ENCODE data around the genes OR4M1, OR4K15, OR4L1, OSGEP and PIP4P1.

GRCh38 chr14:19773185-19773668 lies at the start of gene OR4M1:
Gene OR4M1, plus strand, starts transcription at chr14:19773504.
- PRO-cap, 3 experiments: no peak in any of the 3 experiments
- RAMPAGE, long total RNA, 2 experiments: no peak in any of the 2 experiments
- RRBS: no CpG with 5 or more reads among the region's 1 CpG

GRCh38 chr14:19975330-19975667 lies at the start of gene OR4K15:
Gene OR4K15, plus strand, starts transcription at chr14:19975591.
- PRO-cap, 3 experiments: no peak in any of the 3 experiments
- RAMPAGE, long total RNA, 2 experiments: no peak in any of the 2 experiments
- RRBS: no CpG with 5 or more reads among the region's 3 CpGs

- PRO-cap, 3 experiments: no peak in any of the 3 experiments
- RAMPAGE, long total RNA, 2 experiments: no peak in any of the 2 experiments
- RRBS: no CpG with 5 or more reads among the region's 4 CpGs
Observed at GRCh38 chr14:20059633-20060340, at the start of gene OR4L1. Gene OR4L1, plus strand, starts transcription at chr14:20060045.

DNA sequence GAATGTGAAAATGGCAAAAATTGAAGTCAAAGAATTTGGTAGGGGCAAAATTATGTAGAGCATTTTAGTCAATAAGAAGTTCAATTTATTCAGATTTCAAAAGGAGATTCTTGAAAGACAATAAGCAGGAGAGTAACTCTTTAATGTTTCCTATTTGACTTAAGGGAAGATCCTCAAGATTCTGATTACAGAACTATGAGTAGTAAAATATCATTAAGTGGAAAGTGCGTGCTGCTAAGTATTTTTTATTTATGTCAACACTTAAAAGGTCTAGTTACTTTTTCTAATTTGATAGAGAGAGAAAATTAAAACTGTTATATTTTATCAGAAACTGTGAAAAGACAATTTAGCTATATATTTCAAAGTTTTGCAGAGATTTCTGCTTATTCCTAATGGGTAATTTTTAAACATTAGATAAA lies 6.6 kb downstream of the OR4N5 start:
- PRO-cap, 3 experiments: peak in 3 of 3 experiments; most common plus-strand start position 225 of the sequence (in 3)
- RAMPAGE, long total RNA, 2 experiments: no peak in any of the 2 experiments
- RRBS: no CpG with 5 or more reads among the region's 1 CpG

DNA sequence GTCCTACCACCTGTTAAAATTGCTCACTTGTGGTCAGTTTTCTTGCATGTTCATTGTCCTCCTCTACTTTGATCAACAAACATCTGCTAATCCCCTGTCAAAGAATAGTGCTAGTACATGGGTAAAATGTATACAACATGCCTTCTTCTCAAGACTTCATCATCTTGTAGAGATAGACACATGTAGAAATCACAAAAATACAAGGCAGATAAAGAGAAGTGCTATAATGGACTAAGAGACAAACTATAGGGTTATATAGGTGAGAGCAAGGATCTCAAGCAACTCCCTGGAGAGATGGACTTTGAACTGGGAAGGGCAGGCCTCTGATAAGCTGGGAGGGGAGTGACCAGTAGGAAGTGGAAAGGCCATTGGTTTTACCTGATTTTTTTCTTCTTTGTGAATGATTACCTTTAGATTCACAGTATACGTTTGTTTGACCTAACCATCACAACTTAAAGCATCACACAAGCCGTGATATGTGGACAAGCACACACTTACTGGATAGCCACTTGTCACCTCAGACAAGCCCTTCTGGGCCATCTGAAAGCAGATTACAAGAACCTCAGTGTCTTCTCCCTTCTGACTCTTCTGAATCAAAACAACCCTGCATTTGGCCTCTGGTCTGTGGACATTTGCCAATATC lies 5.2 kb upstream of the TEP1 start:
- PRO-cap, 3 experiments: no peak in any of the 3 experiments
- RAMPAGE, long total RNA, 2 experiments: no peak in any of the 2 experiments
- RRBS: no CpG with 5 or more reads among the region's 2 CpGs

DNA sequence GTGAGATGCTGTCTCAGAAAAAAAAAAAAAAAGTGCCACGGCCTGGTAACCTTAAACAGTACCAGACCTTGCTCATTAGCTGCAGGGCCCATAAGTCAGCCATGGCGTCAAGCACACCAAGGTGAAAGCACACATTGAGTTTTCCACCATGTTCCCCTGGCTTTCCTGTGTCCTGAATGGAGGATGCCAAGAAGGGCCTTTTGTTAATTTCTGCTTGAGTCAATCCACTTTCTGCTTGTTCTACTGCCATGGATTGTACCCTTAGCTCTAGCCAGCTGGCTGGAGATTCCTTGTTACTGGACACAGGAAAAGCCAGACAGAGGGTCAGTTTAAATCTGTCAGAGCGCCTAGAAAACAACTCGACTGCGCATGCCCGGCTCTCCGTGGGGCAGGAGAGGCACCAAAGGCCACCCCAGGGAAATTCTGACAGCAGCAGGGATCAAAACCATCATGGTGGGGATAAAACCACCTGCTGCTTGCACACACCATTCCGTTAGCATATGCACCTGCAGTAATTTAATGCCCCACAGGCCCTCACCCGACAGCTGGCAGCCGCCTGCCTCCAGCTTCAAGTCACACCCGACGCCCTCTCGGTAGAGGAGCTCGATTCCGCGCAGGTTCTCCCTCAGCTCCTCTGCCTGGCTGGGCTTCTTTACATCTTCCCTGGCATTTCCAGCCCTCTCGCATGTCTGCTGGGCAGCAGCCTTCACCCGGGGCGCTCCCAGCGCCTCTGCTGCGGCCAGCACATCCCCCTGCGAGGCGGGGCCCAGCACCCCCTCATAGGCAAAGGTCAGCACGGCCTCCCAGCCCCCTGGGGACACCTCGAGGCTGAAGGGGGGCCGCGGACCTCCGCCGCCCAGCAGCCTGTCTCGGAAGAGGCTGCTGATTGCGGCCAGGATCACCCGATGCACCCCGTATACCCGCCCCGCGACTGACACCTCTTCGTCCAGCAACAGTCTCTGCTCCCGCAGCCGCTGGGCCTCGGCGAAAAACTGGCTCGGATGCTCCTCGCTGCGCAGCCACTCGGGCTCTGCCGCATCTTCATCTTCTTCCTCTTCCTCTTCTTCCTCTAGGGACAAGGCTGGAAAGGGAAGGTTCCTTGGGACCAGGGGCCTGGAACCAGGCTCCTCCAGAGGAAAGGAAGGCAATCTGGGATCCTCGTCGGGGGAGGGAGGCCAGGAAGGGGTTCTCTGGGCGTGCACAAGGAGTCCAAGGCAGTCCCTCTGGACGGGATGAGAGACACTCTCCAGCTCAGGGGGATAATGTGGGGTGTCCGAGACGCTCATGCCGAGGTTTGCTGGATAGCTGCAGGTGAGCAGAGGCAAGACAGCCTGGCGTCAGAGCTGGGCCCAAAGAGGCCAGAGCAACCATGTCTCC lies 952 bp downstream of the KLHL33 start:
- PRO-cap, 3 experiments: peak in 3 of 3 experiments; most common plus-strand start position 368 of the sequence (in 1); most common minus-strand start position 732 of the sequence (in 3)
- RAMPAGE, long total RNA, 2 experiments: start-site peak on the minus strand in 2 of 2 experiments, centred at positions 737 to 742 of the sequence, 15 reads per replicate
- RRBS: 7% methylated on average over 2 of the region's 54 CpGs

GRCh38 chr14:20454239-20455126 lies at the start of gene OSGEP:
Gene OSGEP, minus strand, starts transcription at chr14:20454812.
- PRO-cap, 3 experiments: peak in 3 of 3 experiments; most common plus-strand start chr14:20454456 (in 1); most common minus-strand start chr14:20454812 (in 2)
- RAMPAGE, long total RNA, 2 experiments: no peak in any of the 2 experiments
- RRBS: 1% methylated on average over 8 of the region's 46 CpGs

DNA sequence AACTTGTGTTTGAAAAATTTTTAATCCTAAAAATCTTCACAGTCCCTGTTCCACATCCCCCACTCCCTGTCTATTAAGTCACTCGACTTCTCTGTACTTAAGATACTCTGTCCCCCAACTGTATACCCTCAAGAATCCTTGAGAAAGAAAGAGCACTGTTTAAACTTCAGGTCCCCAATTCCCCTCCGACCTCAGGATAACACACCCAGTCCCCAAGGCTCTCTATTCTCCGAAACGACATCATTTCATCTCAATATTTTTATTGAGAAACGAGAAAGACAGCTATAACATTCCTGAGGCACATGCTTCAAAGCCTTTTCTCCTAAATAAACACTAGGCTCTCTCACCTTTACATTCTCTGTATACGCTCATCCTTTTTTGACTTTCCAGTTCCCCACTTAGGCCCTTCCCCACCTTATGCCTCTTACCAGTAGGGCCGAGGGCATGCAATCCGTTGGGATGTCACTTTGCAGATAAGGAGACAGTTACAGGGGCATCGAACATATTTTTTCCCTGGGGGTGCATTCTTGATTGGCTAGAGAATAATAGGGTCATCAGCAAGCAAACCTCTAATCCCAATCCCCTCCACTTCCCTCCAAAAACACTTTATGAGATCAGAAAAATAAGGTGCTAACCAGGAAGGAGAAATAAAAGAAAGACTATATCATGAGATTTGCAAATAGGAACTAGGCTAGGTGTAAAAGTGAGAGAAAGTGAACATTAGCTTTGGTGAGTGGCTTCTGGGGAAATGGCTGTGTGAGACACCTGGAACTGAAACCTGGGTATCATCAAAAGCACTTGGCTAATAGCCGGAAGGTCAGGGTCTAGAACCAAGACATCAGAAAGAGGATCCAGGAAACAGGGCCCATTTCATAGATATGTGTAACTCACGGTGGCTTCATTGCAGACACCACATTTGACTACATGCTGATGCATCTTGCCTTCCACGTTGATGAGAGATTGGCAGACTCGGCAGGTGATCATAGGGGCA lies 1.2 kb downstream of the PIP4P1 start:
- PRO-cap, 3 experiments: no peak in any of the 3 experiments
- RAMPAGE, long total RNA, 2 experiments: no peak in any of the 2 experiments
- RRBS: no CpG with 5 or more reads among the region's 13 CpGs

DNA sequence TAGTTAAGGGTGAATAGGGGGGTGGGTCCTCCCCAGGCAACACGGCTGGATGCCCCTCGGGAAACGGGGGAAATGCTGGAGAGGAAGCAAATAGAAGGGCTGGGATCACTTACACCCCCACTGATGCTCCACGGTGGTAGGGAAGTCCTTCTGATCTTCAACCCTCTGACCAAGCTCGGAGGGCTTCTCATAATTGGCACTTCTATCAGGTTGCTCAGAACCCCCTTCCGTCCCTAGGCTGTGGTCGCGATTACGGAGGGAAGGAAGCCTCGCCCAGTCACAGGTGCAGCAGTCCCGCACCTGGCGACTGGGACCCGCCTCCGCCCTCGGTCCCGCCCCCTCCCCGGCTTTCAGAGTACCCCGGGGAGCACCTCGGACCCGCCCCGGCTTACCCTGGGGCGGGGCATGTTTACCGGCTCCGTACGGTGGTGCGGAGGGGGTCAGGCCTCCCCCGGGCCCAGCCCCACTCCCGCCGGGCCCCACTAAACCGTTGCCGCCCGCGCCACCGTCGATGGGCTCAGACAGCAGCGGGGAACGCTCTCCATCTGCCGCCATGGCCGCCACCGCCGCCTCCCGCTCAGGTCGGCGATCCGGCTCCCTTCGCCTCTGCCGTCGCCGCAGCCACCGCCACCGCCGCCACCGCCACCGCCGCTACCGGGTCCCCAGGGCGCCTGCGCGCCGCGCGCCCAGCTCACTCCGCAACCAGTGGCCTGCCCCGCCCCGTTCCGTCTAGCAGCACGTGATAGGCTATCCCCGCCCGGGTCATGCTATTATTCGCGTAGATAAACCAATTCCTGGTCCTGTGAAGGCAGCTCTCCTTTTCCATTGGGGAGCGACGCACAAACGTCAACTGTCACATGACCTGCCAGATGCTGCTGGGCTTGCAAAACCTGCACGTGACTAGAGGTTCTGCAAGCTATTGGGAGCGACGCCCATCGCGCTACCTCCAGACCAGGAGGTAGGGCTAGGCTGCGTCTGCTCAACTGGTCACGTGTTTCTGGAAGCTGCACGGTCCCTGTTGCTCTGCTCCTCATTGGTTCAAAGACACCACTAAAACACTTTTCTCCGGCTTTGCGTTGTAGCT lies at the start of gene PIP4P1:
PIP4P1 (minus strand) TSS at position 664 of the 1,084 bp plus-strand sequence.
- PRO-cap, 3 experiments: peak in 3 of 3 experiments; most common plus-strand start position 903 of the sequence (in 2); most common minus-strand start position 653 of the sequence (in 3)
- RAMPAGE, long total RNA, 2 experiments: no peak in any of the 2 experiments
- RRBS: 1% methylated on average over 32 of the region's 84 CpGs

DNA sequence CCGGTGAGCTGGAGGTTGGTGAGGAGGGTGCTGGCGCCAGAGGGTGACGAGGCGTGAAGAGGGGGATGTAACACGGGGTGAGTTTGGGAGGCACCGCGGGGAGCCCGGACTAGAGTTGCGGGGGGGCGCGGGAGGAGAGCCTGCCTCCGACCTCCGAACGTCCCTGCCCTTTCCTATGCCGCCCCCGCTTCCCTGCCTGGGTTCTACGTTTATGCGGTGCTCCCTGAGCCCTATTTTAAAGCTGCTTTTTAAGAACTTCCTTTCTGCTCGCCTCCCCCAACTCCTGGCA lies 18.6 kb downstream of the OR6S1 start:
- PRO-cap, 3 experiments: no peak in any of the 3 experiments
- RAMPAGE, long total RNA, 2 experiments: no peak in any of the 2 experiments
- RRBS: 4% methylated on average over 6 of the region's 19 CpGs

DNA sequence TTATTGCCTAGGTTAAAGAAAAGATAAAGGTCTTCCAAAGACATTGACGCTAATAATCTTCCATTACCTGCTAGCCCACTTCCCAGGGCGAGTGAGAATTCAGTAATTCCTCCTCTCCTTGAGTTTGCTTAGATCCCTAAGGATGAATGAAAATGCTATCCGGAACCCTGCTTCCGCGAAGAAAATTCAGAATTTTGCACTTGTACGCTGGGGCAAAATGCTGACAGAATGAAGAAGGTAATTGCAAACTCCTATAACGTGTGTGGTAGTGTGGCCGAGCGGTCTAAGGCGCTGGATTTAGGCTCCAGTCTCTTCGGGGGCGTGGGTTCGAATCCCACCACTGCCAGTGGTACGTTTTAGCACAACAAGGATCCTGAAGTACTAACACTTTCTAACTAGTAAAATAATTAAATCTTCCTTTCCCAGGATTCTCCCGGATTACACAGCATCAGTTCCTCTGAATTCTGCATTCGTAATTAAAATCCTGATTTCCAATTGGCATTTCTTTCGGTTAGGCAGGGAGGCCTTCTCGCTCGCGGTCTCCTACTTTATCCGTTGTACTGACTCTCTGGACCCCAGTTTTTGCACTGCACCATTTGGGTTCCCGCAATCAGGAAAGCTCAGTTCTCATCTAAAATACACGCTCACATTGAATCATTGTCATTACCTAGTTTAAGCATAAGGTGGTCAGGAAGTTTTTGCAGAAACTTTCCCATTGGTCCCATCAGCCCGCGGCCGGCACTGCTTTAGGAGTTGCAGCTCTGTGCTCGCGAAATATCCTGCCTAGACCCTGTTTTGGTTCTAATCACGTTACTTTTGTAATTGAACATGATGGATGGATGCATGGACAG lies 16.2 kb downstream of the OR6S1 start:
- PRO-cap, 3 experiments: no peak in any of the 3 experiments
- RAMPAGE, long total RNA, 2 experiments: no peak in any of the 2 experiments
- RRBS: no CpG with 5 or more reads among the region's 29 CpGs

DNA sequence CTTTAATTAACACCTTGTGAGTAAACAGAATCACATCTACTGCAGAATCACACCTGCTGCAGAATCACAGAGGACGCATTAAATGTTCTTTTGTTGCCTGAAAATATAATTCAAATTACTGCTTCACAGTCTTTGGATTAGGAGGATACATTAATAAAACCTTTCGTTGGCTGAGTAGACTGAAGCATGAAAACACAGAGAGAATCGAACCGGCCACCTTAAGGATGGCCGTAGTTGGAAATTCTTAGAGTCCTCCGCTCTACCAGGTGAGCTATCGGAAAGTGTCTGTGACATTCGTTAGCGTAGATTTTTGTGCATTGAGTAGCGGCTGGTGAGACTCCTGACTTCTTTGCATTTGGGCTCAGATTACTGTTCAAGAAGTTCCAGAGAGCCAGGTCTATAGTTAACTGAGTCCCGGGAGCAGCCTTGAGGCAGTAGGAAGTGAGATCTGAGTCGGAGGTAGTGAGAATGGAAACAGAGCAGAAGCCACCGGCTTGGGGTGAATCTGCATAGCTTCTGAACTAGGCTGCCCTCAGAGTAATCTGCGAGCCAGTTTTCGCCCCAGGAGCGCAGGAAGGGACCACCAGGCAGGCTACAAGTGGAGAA lies 11.2 kb downstream of the OR6S1 start:
- PRO-cap, 3 experiments: no peak in any of the 3 experiments
- RAMPAGE, long total RNA, 2 experiments: no peak in any of the 2 experiments
- RRBS: 4% methylated on average over 2 of the region's 16 CpGs

DNA sequence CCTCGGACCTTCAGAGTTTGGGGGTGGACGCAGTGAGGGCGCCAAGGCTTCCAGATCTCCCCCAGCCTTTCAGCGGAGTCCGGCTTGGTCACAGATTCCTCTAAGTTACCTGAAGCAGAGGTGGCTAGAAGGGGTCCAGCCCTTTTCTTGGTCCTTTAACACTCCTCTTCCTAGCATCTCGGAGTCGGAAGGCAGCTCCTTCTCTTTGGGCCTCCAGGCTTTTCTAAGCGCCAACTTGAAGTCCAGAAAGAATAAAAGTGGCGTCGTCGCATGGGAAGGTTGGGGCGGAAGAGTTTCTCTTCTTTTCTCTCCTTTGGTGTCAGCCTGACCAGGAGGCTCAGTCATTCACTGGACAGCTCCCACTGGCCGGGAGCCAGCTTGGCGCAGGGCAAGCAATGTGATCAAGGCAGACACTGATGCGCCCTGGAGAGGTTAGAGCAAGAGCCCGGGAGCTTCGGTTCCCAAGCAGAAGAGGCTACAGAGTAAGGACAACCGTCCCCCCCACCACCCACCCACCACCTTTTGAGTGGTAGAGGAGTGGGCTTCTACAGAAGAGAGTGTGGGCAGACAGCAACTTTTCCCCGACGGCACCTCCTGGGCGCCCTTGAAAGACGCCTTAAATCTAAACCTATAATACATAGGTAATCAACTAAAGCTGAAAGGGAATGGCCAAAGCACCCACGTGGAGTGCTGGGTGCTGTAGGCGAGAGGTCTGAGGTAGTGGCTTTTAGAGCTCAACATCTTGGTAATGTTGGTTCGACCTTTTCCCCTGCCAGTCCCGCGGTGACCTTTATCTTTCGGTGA lies 9.4 kb downstream of the OR6S1 start:
- PRO-cap, 3 experiments: peak in 3 of 3 experiments; most common plus-strand start position 428 of the sequence (in 2); most common minus-strand start position 281 of the sequence (in 2)
- RAMPAGE, long total RNA, 2 experiments: start-site peak on the minus strand in 1 of 2 experiments, centred at position 305 of the sequence, 15 reads per replicate
- RRBS: 3% methylated on average over 4 of the region's 28 CpGs

GRCh38 chr14:20730959-20731304 lies 14.8 kb upstream of the EDDM3A start:
- PRO-cap, 3 experiments: peak in 2 of 3 experiments; most common minus-strand start chr14:20731010 (in 2)
- RAMPAGE, long total RNA, 2 experiments: no peak in any of the 2 experiments
- RRBS: no CpG with 5 or more reads among the region's 4 CpGs

- PRO-cap, 3 experiments: peak in 3 of 3 experiments; most common plus-strand start chr14:20782499 (in 2); most common minus-strand start chr14:20782385 (in 1)
- RAMPAGE, long total RNA, 2 experiments: no peak in any of the 2 experiments
- RRBS: no CpG with 5 or more reads among the region's 12 CpGs
Observed at GRCh38 chr14:20781602-20782808, 937 bp downstream of the RNASE6 start.

DNA sequence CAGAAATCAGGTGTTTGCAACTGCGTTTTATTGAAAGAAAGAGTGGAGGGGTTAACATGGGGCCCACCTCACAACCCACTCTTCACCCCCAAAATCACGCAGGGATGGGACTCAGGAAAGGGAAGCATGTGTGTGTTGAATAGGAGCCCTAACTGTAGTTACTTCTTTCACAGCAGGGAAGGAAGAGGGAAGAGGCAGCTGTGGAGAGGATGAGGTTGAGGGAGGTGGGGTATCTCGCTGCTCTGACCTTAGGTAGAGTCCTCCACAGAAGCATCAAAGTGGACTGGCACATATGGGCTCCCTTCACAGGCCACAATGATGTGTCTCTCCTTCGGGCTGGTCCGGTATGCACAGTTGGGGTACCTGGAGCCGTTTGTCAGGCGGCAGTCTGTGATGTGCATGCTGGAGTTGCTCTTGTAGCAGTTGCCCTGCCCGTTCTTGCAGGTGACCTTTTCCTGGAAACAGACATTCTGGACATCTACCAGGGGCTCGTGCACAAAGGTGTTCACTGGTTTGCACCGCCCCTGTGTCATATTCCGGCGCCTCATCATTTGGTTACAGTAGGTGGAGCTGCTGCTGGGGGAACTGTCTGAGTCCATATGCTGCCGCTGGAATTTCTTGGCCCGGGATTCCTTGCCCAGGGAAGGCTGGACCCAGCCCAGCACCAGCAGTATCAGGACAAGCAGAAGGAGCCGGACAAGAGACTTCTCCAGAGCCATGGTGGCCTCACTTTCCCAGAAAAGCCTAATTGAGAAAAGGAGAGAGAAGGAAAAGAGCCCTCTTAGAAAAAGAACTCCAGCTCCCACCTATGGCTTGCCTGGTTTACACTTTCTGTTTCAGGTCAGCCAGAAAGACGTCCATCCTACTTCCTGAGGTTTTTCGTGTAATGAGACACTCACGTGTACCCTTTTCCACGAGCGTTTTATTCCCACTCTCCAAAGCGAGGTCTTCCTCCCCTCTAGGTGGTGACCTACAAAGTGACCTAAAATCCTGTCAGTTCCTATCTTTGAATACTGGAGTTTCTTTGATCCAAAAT lies 976 bp downstream of the RNASE1 start:
- PRO-cap, 3 experiments: no peak in any of the 3 experiments
- RAMPAGE, long total RNA, 2 experiments: start-site peak on the plus strand in 1 of 2 experiments, centred at position 224 of the sequence, 20 reads per replicate
- RRBS: 25% methylated on average over 5 of the region's 21 CpGs

DNA sequence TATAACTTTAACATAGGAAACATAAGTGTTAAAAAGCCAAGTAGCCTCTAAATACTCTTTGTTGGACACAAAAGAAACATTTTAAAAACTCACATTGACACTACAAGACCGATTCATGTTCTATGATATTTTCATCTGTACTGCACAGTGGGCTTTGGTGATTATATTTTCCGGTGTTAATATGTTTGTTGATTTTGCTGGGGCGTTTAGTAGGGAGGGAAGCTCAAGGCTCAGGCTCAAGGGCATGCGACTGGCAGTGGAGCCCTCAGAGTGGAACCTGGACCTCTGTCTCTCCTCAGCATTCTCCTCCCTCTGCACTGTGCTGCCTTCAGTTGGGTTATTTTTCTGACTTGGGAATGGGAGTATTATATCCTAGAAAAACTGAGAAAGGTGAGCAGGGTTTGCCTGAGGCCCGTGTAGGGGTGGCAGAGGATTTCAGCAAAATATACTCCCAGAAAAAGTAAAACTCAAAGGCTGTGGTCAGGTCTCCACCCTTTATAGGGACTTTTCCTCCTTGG lies 4.6 kb downstream of the RNASE8 start:
- PRO-cap, 3 experiments: no peak in any of the 3 experiments
- RAMPAGE, long total RNA, 2 experiments: no peak in any of the 2 experiments
- RRBS: no CpG with 5 or more reads among the region's 5 CpGs

GRCh38 chr14:21085059-21085932 lies 13.2 kb downstream of the ZNF219 start:
- PRO-cap, 3 experiments: no peak in any of the 3 experiments
- RAMPAGE, long total RNA, 2 experiments: no peak in any of the 2 experiments
- RRBS: no CpG with 5 or more reads among the region's 16 CpGs

DNA sequence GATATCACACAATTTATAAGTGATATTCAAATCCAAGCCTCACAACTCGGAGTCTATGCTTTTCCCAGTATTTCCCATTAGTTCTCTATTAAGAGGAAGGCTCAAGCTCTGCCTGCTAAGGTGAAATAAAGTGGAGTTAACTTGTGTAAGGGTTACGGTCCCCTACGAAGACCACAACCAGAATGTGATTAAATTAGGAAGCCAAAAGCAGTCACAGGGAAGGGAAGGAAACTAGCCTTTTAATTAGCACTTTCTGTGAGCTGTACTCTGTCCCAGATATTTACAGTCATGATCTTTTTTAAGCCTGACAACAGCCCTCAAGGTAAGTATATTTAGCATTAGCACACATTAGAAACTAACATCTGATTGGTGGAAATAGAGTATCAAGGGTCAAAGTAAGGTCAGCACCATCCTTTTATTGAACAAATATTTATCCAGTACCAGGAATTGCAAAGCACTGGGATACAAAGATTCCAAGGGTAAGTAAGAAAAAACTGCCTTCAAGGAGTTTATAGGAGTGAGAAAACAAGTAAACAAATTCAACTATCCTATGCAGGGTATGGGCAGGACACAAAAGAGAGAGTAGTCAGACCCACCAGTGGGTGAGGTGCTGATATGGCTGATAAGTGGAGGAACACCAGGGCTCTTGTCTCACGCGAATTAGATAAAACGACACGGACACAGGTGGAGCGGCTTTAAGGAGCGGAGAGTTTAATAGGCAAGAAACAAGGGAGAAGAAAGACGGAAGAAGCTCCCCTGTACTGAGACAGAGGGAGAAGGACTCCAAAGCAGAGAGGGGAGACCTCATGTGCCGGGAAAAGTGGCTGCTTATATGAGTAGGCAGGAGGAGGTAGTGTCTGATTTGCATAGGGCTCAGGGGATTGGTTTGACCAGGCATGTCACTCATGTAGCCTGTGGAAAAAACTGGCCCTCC lies 28.3 kb downstream of the RPGRIP1 start:
- PRO-cap, 3 experiments: peak in 3 of 3 experiments; most common minus-strand start position 822 of the sequence (in 3)
- RAMPAGE, long total RNA, 2 experiments: no peak in any of the 2 experiments
- RRBS: no CpG with 5 or more reads among the region's 11 CpGs

DNA sequence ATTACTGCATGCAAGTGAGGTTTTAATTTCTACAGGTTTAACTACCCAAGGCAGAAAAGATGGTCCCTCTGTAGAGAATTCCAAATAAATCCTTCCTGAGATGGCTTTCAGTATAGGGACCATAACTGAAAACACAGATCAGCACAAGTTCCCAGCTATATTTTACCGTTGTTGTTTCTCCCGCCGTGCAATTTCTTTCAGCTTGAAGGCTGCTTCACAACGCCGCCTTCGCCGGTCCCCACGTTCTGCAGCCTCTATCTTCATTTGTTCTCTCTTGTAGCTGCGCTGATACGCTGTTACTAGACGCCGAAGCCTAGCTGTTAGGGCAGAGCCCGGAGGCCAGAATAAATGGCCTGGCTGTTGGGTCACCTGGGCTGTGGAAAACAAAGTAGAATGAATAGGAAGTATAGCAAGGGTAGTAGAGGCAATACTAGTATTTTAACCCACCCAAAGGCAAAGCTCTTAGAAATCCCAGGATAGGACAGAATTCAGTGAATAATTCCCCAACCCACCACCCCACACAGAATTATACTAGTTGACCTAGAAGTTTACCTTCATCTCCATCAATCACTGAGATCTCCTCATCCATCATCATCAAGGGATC lies 11.0 kb upstream of the SUPT16H start:
- PRO-cap, 3 experiments: no peak in any of the 3 experiments
- RAMPAGE, long total RNA, 2 experiments: no peak in any of the 2 experiments
- RRBS: 96% methylated on average over 5 of the region's 13 CpGs

Data from testis (tissue), 5 donors.